Heart right ventricle (tissue), 2 donors: ENCODE measurements around the genes SAYSD1 and KCNK17.

DNA sequence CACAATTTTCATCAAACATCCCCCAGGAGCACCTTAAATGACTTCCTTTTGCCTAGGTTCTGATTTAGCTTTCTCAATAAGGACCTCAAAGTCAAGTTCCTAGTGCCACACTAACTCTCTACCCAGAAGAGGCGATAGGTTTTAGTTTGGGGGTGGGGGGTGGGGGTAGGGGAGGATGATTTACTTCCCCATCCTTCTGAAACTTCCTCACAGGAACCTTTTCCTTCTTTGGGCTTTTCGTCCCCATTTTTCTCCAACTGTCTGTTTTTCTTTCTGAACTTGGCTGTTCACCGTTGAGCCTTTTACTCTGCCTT, 1.5 kb upstream of the MTCH1 start:
- PRO-cap, 2 experiments: peak in 1 of 2 experiments; most common minus-strand start position 112 of the sequence (in 1)

DNA sequence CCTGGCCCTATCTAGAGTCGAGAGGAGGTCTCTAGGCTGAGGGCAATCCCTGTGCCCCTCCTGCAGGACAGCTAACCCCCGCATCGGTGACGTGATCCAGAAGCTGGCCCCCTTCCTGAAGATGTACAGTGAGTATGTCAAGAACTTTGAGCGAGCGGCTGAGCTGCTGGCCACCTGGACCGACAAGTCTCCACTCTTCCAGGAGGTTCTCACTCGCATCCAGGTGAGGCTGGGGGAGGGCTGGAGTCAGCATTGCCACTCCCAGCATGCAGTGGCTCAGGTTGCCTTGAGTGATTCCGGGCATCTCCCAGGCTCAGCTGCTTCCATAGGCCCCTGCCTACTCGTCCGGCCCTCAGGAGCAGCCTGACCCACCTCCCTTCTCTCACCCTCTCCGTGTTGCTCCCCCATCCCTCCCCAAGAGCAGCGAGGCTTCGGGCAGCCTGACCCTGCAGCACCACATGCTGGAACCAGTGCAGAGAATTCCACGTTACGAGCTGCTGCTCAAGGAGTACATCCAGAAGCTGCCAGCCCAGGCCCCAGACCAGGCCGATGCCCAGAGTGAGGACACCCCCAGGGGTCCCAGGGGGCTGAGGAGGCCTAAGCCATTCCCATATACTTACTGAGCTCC, 8.2 kb downstream of the FGD2 start:
- PRO-cap, 2 experiments: no peak in any of the 2 experiments

- PRO-cap, 2 experiments: no peak in any of the 2 experiments
These were observed 68.7 kb downstream of the FGD2 start for GRCh38 chr6:37073852-37074841.

- PRO-cap, 2 experiments: no peak in any of the 2 experiments
These were observed 14.6 kb upstream of the PIM1 start for GRCh38 chr6:37155272-37155782.

DNA sequence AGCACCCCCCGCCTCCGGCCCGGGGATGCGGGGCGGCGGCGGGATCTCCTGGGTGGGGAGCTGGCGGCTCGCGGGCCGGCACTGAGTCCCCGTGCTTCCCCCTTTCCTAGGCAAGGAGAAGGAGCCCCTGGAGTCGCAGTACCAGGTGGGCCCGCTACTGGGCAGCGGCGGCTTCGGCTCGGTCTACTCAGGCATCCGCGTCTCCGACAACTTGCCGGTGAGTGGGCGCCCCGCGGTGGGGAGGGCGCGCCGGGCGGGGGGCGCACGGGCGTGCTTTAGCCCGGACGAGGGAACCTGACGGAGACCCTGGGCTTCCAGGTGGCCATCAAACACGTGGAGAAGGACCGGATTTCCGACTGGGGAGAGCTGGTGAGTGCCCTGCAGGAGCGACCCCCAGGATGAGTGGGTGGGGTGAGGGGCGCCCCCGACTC, 726 bp downstream of the PIM1 start:
- PRO-cap, 2 experiments: no peak in any of the 2 experiments

DNA sequence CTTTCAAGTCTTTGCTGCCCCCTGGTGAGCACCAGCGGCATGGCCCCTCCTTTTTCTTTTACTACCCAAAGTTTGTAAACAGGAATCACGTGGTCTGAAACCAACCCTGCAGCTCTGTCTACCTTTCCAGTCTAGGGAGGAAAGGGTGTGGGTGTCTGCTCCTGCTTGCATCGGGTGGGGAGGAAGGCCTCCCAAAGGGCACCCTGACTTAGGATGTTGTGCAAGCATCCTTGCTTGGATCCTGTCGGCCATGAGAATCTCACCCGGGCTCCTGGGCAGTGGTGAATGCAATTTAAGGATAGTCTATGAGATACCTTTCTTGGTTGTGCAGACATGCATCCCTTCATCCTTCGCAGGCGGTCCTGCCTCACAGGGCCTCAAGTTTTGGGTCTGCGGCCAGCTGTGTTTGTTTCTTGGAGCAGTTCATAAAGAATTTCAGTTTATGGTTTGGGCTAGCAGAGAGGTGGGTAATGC, 2.4 kb downstream of the PIM1 start:
- PRO-cap, 2 experiments: peak in 1 of 2 experiments; most common plus-strand start position 129 of the sequence (in 1)

DNA sequence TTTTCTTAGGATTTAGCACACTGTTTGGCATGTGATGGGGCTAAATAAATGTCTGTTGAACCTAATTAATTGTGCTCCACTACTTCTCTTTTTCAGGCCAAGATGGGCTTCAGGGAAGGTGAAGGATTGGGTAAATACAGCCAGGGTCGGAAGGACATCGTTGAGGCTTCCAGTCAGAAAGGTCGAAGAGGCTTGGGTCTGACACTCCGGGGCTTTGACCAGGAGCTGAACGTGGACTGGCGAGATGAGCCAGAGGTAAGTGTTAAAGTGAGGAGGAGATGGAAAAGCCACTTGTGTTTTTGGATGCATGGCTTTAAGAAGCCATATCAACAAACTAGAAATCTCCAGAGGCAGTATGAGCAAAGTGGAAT, 13.2 kb downstream of the CMTR1 start:
- PRO-cap, 2 experiments: no peak in any of the 2 experiments

DNA sequence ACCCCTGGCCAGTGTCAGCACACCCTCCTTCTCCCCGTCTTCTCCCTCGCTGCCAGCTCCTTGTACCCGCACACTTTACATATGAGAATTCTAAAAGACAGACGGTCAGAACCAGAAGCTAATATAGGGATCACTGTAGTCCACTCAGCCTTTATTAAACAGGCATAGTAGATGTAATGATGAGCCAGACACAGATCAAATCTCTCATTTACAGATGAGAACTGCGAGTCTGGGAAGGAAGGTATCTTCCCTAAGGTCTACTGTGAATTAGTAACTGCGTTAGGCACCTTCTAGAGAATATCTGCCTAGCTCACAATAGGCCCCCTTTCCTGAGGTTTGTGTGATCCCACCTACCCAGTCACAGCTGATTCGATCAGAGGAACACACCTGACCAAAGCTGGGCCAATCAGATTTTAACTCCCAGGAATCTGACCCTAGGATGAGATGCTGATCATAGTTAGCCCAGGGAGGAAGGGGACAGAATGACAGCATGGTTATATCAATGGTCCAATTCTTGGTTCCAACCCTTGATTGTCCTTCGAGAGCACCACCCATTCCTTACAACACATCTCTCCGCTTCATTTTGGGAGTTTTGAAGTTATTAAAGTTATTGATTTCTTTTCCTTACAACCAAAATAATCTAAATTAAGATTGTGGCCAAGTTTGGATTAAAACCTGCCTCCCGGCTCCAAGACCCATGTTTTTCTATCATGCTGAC, 7.4 kb upstream of the CCDC167 start:
- PRO-cap, 2 experiments: no peak in any of the 2 experiments

GRCh38 chr6:37679853-37680531, 17.7 kb downstream of the MDGA1 start:
- PRO-cap, 2 experiments: no peak in any of the 2 experiments

DNA sequence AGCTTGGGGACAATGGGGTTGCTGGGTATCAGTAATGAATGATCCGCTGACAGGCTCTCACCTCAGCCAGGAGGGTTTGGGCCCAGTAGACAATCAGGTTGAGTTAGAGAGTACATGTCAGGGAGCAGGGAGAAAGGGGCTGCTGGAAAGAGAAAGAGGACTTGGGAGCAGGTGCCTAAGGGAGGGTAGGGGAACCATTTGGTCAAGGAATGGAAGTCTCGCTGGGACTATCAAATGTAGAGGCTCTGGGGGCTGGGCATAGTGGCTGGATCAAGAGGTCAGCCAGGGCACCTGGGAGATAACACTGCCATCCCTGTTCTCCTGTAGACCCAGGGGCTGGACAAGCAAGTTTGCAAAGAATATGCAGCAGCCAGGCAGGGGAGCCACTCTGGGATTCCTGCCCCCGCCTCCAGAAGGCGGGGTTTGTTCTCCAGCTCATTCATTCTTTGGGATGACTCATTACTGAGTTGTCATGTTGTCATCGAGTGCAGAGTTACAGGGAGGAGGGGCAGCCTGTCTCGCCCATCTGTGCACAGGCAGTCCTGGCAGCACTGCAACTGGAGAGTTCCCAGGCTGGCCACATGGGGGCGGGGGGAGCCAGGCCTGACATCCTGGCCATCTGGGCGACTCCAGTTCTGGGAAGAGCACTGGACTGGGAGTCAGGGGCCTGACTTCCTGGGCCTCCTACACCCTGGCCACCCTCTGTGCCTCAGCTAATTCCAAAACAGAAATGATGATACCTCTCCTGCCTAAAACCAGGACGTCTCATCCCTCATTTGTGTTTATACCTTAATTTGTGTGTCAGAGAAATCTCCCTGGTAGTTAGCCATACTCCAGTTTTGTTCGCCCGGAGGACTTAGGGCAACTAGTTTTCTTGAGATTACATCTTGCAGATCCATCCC, 28.2 kb upstream of the ZFAND3 start:
- PRO-cap, 2 experiments: no peak in any of the 2 experiments

DNA sequence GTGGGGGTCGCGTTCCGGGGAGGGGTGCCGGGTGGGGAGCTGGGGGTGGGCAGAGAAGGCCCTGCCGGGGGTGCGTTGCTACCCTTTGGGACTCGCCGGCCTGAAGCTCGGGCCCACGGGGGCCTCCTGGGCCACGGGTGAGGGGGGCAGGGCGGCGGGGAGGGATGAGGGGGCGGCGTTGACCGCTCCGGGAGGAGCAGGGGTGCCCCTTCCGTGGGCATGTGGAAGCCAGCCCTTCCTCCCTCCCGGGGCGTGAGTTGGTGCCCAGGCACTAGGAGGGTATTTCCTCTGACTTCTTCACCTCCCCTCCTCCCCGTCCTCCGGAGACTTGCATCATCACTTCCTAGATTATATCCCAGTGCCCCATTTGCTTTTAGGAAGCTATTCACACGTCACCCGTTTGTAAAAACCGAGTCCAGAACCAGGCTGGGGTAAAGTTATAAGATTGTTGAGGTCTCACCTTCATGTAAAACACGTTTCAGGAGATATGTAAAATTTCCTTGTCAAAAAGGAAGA, 680 bp downstream of the ZFAND3 start:
- PRO-cap, 2 experiments: peak in 2 of 2 experiments; most common plus-strand start position 434 of the sequence (in 1); most common minus-strand start position 322 of the sequence (in 2)

GRCh38 chr6:37820665-37821218, 1.2 kb downstream of the ZFAND3 start:
- PRO-cap, 2 experiments: no peak in any of the 2 experiments

DNA sequence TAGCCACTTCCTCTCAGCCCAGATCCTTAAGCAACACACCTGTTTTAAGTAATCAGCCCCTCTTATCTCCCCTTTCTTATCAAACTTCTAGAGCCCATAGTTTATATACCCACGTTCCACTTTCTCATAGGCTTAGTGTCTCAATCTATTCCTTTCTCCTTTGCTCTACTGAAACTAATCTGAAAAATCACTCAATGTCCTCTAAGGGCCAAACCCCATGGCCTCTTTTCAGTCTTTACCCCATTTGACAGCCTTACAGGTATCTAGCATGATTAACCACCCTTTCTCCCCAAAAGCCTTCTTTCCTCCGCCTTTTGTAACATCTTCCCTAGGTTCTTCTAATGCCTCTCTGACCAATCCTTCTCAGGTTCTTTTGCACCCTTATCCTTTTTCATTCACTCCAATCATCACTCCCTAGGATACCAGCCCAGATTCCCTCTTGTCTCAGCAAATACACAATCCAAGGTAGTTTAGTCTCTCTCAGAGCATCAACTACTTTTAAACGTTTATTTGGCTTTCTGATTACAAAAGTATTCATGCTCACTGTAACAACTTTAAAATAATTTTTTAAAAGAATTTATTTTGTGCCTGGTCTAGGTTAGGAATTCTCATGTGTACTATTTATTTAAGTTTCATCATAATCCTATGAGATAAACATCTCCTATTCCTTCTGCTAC, 239.4 kb downstream of the BTBD9 start:
- PRO-cap, 2 experiments: no peak in any of the 2 experiments

GRCh38 chr6:39114224-39115357, at the start of gene SAYSD1:
TSS of gene SAYSD1 (minus strand) at chr6:39115186.
- PRO-cap, 2 experiments: peak in 2 of 2 experiments; most common plus-strand start chr6:39115241 (in 2); most common minus-strand start chr6:39115110 (in 2)

DNA sequence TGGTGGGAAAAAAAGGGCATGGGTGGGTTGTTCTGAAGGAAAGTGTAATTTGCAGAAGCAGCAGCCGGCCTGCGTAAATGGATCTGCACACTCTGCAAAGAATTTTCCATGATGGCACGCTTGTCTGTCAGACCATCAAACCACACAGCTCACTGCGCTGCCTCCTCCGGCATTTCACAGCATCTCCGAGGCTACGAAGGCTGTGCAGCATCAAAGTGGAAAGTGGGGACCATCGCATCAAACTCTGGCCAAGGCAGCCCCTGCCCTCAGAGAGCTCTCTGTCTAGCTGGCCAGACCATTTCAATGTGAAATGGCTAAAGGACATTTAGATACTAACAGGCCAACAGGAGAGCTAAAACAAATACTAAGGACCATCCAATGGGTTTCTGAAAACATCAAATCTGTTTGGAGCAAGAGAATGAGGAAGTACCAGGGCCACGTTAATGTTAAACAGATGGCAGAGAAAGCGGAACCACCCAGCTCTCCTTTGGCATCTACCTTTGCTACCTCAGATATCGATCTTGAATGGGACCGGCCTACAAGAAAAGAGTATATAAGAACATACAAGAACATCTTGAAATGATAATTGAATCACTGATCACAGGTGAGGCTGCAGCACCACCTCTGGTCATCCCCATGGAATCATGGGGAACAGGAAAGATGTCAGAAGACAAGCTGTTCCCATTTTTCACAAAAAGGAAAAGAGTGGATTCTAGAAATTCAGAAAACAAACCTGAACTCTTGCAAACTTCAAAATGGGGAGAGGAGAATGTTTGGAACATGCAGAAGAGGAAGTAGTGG, 31.8 kb downstream of the KCNK5 start:
- PRO-cap, 2 experiments: no peak in any of the 2 experiments

- PRO-cap, 2 experiments: no peak in any of the 2 experiments
These were observed 2.4 kb downstream of the KCNK5 start for GRCh38 chr6:39226613-39227455.

DNA sequence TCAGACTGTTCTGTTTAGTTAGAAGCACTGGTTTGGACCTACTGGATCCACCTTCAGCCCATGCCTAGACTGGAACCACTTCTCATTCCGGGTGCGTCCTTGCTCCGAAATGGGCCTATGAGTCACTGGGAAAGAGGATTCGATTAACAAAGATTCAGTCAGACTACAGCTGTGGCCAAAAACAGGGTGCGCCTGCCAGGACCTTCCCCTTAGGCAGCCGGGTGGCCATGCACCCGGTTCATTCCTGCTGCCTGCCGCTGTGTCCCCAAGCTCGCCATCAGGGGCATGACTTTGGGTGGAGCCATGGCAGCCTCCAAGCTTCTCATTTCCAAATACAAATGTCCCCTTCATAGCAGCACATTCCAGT, 14.6 kb upstream of the KCNK5 start:
- PRO-cap, 2 experiments: no peak in any of the 2 experiments

- PRO-cap, 2 experiments: no peak in any of the 2 experiments
These were observed 34.7 kb downstream of the KCNK17 start for GRCh38 chr6:39279443-39280019.

- PRO-cap, 2 experiments: no peak in any of the 2 experiments
These were observed at the start of gene KCNK17 for GRCh38 chr6:39313718-39314829. TSS of gene KCNK17 (minus strand) at chr6:39314419.

- PRO-cap, 2 experiments: no peak in any of the 2 experiments
These were observed 393 bp upstream of the DAAM2 start for GRCh38 chr6:39791878-39792087.